ENCODE data around the gene TVP23C.

GRCh38 chr17:15434256-15434883, 33.1 kb downstream of the CDRT4 start:
- RRBS = no CpG with 5 or more reads among the region's 10 CpGs

- RRBS = no CpG with 5 or more reads among the region's 3 CpGs
Observed at GRCh38 chr17:15473663-15474089, 6.3 kb upstream of the CDRT4 start.

GRCh38 chr17:15562792-15563874, at the start of gene TVP23C:
Gene TVP23C, minus strand, starts transcription at chr17:15563483.
- RRBS = no CpG with 5 or more reads among the region's 78 CpGs

DNA sequence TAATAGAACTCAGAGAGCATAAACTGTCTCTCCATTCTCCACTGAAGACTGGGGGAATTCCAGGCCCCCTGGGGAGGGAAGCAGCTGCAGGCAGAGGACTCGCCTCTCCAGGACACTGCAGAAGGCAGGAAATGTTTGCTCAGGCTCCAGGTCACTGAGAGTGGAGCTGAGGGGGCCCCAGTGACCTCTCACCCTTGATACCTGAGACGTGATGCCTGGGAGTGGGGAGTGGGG, 26.1 kb upstream of the FBXW10B start:
- RRBS = no CpG with 5 or more reads among the region's 2 CpGs

DNA sequence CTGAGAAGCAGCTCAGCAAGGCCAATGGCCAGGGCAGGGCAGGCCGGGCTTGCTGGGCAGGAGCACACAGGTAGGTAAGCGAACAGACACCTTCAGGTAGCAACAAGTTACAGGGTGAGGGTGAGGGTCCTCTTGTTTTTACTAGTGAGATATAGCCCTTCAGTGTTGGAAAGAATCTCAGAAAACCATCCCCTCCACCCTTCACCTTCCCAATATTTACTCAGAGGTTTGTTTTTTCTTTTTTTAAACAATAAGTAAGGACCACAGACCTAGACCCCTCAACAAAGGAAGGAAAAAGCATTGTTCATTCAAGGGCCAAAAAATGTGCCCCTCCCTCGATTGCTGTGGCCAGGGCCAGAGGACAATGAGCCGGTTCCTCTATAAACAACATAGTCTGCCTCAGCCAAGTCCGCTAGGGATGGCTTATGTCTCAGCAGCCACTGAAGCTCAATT, 24.2 kb downstream of the TRIM16 start:
- RRBS = no CpG with 5 or more reads among the region's 5 CpGs

GRCh38 chr17:15946546-15947624, 2.0 kb downstream of the ADORA2B start:
- RRBS = no CpG with 5 or more reads among the region's 12 CpGs

- RRBS = no CpG with 5 or more reads among the region's 6 CpGs
Observed at GRCh38 chr17:15980819-15981816, 18.4 kb downstream of the ZSWIM7 start.

DNA sequence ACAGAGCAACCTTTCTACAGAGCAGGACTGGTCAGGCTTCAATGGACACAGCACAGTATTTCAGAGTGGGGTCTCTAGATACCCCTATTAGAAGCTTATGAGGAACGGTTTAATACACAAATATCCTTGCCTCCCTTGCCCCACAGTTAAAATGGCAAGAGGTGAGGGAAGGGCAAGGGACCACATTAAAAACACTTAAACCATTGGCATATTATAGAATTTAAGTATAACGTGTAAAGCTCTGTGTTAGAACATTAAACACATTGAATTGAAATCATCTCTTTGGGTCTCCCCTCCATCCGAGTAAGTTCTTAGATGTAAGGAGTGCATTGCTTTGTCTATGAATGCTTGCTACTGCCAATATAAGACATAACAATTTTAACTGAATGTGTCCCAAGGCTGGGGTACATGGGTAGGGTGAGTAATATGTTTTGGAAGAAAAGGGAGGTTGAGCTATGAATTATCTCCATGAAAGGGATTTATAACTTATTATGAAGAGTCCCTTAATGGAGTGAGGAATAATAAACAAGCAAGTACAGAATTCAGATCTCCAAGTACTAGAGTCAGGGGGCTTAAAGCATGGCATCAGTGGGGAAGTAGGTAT, 25.9 kb downstream of the TTC19 start:
- RRBS = no CpG with 5 or more reads among the region's 3 CpGs

DNA sequence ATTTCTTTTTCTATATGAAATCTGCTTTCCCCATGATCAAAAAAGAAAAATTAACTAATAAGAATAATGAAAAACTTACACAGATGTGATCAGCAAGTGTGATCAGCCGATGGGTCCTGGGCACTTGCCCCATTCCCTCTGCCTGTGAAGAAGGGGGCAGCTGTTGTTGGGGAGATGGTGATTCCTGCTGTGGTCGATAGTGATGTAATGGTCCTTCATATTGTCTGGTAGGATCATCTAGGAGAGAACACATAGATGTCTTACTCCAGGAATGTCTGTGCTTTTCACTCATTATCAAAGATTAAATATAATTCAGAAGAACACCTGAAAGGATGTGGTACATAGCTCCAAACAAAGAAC, 58.2 kb downstream of the TTC19 start:
- RRBS = no CpG with 5 or more reads among the region's 2 CpGs

DNA sequence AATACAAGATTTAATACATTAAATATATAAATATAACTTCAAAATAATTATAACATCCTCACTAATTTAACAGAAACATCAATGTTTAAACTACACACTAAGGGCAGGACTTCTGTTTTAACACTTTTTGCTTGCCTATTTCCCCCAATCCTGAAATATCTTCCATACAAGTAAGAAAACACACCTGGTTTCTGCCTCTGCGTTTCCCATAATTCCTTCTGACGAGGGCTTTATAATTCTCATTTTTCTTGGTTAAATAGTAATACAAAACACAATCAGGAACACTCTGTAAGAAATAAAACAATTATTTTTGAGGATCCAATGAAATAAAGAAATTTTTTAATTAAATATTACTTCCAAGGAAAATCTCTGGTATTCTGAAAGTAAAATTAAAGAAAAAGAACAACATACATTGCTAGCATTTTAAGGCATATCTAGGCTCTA, 78.2 kb downstream of the NCOR1 start:
- RRBS = no CpG with 5 or more reads among the region's 2 CpGs

- RRBS = no CpG with 5 or more reads among the region's 3 CpGs
Observed at GRCh38 chr17:16213473-16213763, 1.9 kb downstream of the NCOR1 start.

DNA sequence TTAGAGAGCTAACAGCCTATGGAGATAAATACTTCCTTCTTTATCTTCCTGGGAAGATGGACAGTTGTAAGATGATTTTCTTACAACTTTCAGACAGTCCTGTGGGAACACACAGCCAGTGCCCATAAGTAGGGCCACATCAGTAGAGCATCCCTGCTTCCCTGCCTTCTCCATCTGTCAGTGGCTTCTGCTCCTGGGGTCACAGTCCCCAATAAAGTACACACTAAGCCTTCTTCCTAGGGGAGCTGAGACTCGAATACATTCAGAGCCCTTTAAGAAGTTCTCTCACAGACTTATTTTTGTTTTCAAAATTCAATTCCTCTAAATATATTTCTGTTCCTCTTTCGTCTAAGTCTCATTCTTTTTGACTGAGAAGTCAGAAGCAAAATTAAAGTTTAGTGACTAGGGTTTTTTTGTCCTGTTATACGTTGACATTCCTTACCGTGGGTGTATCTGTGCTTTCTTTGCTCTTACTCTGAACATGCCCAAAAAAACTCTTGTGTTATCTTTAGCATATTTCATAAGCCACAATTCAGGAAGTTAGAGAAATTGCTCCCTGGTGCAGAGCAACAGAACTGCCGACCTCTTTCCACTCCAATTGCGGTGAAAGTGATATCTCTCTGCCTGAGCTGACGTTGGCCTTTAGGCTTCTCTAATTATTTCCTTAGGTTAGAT, 65.9 kb downstream of the CENPV start:
- RRBS = no CpG with 5 or more reads among the region's 7 CpGs

DNA sequence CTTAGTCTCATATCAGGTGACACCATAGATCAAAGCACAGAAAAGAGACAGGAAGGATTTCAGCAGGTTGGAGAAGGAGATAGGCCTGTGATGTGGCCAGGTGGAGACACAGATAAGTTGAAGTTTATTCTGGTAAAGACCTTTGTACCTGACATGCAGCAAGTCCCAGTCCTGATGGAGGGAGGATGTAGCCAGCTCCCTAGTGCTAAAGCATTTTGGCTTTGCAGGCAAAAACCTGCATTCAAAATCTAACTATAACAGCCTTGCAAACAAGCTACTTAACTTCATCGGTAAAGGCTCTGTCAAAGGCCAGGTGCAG, 54.9 kb downstream of the CENPV start:
- RRBS = no CpG with 5 or more reads among the region's 1 CpG

- RRBS = no CpG with 5 or more reads among the region's 6 CpGs
Observed at GRCh38 chr17:16383193-16383745, 2.4 kb downstream of the UBB start.

DNA sequence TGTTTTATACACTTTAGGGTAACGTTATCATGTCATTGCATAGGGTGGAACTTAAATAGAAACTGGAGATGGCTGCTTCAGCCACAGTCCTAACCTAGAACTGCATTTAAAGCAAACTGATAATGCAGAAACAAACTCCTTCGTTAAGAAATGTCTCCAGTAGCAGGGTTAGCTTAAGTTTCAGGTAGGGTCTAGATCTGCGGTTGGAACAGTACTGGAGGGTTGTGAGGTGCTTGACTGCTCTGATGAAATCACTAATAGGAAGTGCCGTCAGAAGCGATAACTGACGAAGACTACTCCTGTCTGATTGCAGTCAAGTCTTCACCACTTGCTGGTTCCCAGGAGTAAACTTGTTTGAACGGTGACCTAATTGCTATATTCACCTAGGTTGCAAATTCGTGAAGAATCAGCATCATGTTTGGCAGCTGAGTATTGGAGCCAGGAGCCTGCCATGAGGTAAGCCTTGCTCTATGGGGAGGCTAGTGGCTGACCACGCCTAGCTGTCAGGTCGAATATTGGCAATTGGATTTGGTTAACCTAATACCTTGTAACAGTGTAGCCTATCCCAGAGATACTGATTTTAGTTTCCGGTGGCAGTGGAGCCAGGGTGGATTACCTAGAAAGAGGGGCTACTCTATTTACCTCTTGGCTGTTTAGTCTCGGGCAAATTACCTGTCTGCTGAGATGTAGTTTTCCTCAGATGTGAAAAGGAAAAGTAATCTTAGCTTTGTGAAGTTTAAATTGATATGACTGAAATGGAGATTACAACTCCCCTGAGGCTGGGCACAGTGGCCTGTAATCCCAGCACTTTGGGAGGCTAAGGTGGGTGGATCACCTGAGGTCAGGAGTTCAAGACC, 24.7 kb downstream of the TRPV2 start:
- RRBS = no CpG with 5 or more reads among the region's 12 CpGs

DNA sequence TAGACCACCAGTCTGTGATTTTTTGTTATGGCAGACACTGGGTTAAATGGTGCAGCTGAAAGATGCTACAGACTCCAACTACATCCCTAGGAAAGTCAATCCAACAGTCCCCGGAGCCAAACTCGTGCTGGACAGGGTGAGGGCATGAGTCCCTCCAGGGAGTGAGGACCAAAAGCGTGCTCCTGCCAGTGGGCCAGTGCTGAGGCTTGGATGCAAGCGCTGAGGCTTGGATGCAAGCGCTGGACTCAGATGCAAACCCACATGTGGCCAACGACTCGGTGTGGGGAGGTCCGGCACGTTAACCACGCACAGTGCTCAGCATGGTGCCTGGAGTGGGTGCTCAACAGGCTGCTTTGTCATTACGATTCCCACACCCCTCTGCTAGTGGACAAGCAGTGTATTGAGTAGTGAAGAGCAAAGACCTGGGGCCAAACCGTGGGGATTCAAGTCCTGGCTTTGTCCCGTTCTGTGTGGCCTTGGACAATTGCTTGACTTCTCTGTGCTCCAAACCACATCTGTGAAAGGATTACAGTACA, 33.6 kb downstream of the TRPV2 start:
- RRBS = no CpG with 5 or more reads among the region's 13 CpGs

DNA sequence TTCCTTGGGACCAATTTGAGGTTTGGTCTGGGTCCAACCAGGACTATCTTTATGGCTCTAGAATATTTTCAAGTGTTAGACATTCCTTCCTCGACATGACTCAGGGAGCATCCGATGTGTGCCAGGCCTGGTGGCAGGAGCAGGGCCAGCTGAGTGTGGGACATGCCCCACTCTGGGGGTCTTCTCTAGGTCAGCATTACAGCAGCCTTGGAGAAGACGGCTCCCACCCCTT, 31.2 kb upstream of the MPRIP start:
- RRBS = no CpG with 5 or more reads among the region's 3 CpGs

DNA sequence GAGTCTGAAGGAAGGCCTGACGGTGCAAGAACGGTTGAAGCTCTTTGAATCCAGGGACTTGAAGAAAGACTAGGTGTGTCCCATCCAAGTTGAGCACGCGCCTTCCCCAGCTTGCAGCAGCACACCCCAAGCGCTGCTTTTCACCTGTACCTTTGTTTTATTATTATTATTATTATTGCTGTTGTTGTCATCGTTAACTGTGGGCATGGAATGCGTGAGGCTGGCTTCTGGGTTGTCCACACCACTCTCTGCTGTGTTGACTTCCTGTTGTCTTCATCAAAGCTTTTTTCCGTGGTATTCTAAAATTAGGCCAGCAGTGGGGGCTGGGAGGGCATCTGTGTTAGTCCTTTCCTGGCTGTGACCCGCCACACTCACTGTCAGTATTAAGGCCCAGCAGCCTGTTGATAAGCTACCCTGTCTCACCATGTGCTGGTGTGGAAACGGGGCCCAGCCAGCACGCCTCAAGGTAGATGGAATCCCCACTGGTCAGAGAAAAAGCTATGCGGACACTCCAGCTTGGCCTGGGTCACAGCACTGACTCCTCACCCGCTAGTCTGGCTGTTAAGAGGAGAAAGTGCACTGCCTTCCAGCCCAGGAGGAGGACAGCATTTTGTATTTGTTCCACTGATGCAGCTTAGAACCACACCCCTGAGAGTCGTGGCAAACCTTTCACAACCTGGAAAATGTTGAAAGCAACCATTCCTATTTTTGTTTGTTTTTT, 21.2 kb downstream of the PLD6 start:
- RRBS = no CpG with 5 or more reads among the region's 14 CpGs

- RRBS = no CpG with 5 or more reads among the region's 14 CpGs
Observed at GRCh38 chr17:17191863-17192723, 14.0 kb downstream of the PLD6 start.

- RRBS = no CpG with 5 or more reads among the region's 12 CpGs
Observed at GRCh38 chr17:17392131-17392446, 84.7 kb upstream of the MED9 start.